Vermiform appendix (tissue), 1 donor: ENCODE measurements around a stretch of chr2.

GRCh38 chr2:239142237-239142879 lies 258.5 kb downstream of the HDAC4 start:
- PRO-cap = no peak

DNA sequence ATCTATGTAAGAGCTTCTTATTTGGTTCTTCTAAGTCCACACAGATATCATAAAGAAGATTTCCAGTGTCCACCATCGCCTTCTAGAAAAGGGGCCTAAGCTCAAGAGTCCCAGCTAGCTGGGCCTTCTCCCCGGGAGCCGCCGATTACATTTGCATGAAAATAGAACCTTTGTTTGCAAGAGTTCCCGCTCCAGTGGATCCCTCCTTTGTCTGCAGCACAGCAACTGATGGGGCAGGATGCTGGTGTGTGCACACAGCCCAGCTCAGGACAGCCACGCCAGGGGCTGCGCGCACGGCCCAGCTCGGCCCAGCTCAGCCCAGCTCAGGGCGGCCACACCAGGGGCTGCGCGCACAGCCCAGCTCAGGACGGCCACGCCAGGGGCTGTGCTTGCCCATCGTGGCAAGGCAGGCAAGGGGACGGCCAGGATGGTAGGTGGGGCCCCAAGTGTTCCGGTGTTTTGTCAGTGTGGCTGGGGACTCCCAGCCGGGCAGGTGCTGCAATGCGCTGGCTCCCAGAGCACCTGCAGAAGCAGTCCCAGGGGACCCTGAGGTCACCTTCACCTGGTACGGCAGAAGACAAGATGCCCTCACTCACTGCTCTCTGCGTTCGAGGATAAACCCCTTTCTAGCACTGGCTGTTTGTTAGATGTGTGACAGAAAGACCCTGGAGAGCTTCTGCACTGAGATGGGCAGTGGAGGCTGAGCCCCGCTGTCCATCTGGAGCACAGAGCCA lies 108.9 kb downstream of the HDAC4 start:
- PRO-cap = no peak

GRCh38 chr2:239295368-239295690 lies 105.5 kb downstream of the HDAC4 start:
- PRO-cap = no peak

GRCh38 chr2:239296095-239297060 lies 104.4 kb downstream of the HDAC4 start:
- PRO-cap = no peak

DNA sequence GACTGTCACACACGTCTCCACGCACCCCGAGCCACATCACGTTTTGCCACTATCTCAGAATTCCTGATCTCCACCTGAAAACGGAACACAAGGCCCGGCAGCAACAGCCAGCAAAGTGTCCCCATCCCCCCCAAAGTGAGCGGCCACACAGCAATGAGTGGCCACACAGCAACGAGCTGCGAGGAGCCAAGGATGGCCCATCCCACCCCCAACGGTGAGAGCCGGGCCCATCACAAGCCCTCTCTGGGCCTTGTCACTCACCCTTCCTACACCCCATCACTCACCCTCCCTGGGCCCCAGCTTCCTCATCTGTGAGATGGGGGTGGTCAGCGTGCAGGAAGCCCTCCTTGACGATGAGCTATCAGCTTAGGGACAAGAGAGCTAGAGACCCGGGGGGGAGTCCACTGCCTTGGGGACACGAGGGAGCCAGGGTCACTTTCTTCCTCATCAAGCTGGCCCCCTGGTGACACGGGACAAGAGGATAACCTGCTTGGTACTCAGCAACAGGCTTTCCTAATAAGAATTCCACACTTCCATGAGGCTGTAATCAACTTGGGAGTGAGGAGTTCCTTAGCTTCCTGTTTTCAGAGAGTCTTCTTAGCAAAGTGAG lies 92.9 kb downstream of the HDAC4 start:
- PRO-cap = no peak

DNA sequence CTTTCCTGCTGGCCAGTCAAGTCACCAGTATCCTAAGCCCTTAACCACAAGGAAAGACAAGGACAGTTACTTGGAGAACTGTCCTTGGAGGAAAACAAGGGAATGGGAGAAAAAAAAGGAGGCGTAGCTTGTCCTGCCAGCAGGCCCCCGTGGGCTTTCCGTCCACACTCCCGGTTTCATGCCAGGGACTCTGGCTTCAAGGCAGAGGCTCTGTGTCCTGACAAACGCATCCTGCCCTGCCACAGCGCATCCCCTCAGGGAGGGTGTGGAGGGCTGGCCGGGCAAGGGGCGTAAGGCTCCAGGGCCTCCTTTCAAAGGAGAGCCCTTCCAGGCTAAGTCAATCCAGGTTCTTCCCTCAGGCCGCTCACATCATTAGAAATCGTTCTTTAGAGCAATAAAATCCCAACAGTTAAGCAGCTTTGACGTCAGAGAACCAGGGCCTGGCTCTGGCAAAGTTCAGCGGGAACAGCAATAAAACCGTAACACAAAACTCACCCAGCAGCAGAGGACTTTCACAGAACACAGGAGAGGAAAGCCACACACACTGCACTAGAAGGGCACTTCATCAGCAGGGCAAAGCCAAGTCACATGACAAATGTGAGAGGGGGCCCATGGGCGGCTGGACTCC lies 52.3 kb downstream of the HDAC4 start:
- PRO-cap = bidirectional peak, plus-strand start at position 517 of the sequence, minus-strand start at position 368 of the sequence

DNA sequence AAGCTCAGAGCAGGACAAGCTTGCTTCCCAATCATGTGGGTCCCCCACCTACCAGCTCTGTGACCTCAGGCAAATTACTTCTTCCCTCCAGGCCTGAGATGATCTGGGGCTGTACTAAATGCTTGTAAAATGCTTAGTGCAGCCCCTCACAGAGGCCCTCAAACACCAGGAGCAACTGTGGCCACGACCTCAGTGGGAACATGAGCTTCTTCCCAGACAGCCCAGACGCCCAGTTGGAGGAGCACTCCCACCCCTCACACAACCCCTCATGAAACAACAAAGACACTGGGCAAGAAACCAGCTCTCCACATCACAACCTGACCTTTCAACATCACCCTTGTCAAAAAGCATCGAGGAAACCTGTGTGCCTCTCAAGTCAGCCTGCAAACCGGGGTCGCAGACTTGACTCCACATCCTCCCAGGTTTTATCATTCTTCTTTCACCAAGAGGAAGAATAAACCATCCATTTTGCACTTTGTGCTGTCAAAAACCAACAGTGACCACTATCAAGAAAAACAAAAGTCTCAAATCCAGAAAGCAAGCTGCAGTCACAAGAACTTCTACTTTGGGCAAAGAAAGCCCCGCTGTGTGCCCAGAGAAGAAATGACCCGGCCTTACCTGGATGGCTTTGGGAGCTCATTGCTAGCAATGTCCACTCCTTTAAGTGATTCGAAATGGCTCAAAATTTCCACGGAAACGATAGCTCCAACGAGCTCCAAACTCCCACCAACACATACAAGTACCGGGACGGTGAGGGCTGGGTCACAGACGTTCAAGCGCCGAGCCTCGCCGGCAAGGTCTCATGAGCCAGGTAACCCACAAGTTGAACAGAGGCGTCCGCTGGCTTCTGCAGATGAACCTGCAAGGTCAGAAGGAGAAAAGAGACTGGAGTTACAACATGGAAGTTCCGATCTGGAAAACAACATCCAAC lies 48.5 kb downstream of the HDAC4 start:
- PRO-cap = no peak

DNA sequence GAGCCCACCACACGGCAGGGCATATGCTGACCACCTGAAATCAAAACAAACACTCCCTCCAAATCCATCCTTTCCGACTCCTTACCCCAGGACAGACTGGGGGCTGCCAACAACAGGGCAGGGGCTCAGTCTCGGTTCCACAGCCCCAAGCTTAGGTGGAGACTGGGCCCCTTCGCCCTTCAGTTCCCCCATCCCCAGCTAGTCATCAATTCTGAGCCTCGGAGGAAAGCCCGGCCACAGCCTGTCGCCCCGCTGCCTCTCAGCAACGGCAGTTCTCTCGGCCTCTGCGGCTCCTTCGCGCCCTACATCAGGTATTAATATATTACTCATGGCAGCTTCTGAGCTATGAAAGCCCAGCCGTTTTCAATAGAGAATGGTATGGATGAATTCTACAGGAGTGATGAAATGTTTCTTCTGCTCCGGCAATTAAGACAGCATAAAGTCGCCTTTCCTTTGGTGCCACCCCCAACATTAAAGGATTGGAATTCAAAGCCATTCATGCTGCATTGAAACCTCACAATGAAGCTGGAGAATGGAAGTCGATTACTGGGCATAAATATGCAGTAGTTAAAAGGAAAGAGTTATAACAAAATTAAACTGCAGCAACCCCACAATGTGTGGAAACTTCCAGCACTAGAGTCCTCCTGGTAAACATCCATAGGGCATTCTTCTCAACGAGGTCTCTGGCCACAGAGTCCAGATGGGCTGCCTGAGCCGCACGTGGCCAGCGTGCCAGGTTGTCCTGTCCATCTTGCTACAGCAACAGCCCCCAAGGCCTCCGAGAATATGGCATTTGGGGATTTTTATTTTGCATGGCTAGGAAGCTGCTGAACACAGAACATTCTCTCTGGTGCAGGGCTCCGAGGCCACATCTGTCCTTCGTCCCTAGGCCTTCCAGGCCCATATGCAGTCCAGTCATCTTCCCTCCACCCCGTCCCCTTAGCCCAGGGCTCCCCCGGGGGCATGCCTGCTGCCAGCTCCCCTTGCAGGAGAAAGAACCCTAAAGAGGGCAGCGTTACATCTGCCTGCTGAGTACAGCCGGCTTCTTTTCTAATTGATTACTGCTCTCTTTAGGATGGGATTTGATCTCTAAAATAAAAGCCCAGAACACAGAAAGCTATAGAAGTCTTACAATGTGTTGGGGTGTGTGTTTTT lies 2.6 kb downstream of the HDAC4 start:
- PRO-cap = no peak

DNA sequence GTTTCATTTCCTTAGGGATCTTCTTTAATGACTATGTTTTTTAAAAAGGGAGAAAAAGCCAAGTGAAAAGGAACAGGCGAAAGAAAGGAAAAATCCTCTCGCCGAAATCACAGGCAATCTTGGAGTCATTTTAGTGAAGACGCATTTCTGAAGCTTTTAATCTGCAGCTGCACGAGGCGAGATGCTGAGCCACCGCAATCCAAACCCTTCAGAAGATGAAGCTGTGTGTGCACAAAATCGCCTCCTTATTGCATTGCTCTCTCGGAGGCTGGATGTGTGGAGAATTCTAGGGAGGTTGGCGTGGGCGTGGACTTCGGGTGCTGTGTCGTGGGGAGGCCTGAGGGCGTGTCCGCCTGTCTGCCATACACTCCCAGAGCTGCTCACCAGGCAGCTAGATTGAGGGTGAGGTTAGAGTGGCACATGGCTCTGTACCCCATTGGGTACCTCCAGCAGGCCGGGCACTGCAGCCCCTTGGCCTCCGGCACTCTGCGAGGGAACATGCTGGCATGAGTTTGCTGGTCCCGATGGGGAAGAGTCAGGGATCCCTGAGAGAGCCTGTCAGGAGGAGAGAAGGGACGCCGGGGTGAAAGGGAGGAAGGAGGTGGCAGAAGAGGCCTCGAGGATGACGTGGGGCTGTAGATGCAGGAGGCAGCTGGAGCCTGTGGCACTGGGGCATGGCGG lies 38.6 kb upstream of the HDAC4 start:
- PRO-cap = no peak

DNA sequence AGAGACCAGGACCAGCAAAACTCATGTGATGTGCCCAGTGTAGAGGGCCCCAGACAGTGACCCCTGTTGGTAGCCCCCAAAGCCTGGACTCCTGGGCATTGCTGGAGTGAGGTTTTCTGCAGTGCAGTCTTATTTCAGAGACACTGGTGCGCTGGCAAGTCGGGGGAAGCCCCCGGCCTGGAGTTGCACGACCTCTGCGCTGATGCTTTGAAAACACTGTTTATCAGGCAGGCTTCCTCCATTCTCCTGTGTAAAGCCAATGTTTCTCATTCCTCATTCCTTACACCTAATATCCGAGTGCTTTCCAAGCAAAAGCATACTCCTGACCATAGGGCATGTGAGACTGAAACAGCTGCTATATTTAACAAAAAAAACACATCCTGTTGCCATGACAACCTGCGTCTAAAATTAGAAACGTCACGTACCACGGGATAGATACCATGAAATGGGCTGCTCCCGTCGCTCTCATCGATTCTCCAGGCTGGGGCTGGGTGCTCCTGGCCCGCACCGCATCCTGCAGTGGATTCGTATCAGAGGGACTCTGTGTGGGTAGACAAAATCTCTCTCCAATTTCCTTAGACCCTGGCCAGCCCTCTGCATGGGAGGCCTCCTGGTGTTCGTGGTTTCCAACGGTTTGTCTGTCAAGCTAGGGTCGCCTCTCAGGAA lies 268.4 kb downstream of the NDUFA10 start:
- PRO-cap = no peak

DNA sequence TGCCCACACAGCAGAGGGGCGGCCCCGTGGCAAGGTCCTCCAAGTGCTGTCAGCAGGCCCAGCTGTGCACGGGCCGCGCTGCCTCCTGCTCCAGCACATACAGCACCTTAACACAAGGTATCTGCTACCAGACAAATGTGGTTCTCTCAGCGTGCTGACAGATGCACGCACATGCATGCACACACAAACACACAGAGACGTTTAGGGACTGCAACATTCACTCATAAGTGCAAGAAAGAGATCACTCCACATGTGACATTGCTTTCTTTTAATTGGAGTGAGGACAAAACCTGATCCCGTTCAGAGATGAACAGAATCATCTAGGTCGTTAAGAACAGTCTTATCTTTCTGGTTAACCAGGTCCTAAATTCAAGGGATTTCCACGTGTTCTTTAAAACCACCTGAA lies 5.5 kb downstream of the COPS9 start:
- PRO-cap = no peak

GRCh38 chr2:240255515-240256783 lies 115.5 kb upstream of the OTOS start:
- PRO-cap = no peak

GRCh38 chr2:240387577-240388047 lies 47.9 kb upstream of the GPC1 start:
- PRO-cap = no peak

DNA sequence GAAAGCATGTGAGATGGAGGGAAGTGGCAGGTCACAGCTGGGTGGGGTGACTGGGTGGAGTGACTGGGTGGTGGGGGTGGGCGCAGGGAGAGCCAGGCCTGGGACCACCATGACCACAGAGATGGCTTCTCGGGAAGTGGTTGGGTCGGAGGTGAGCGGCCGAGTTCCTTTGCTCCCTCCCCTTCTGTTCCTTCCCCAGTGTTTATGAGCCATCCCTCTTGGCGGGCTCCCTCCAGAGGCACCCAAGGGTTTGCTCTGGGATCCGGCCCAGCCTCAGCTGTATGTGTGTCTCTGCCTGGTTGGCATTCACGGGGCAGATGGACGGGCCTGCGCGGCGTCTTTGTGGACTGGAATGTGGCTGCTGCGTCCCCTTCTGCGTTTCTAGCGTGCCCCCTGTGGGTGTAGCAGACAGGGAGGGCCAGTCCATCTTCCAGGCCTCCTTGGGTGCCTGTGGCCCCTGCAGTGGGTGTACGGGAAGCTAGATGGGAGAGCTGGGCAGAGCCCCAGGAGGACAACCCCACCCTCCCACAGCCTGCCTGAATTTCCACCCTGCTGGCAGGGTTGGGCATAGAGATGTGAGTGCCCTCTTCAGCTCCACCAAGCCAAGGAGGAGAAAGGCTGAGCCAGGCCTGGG lies 15.6 kb downstream of the GPC1 start:
- PRO-cap = no peak

- PRO-cap = no peak
Measured at GRCh38 chr2:240457169-240458452, 22.1 kb downstream of the GPC1 start.

GRCh38 chr2:240496223-240497312 lies 61.1 kb downstream of the GPC1 start:
- PRO-cap = no peak

DNA sequence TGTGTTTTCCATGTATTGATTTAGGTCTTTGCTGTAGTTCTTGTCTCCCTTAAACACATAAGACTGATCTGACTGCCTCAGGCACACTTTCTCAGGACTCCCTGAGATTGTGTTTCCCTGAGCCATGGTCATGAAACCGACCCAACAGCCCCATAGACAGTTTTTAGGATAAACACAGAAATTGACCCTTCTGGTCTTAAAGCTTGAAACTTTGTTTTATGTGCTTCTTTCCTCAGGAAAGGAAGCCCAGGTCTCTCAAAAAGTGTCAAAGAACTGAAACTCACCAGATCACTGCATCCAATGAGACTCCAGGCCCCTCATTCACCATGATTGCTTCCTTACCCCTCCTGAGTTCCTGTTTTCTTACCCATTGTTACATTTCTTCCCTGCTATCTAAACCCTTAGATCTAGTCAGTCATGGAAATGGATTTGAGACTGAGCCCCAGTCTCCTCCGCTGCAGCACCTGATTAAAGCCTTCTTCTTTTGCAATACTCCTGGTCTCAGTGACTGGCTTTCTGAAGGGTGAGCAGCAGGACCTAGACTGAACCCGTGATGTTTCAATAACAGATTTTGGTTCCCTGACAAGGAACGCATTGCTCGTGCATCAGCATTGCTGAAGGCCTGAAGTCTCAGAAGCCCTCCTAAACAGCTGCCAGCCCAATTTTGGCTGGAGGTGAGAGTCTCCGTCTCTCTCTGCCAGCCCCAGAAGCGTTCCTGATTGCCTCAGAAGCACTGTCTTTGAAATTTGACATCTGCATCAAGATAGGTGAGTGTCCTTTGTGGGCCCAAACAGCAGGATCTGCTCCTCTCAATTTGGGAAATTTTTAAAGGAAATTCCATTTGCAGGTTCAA lies 17.3 kb downstream of the ANKMY1 start:
- PRO-cap = no peak

DNA sequence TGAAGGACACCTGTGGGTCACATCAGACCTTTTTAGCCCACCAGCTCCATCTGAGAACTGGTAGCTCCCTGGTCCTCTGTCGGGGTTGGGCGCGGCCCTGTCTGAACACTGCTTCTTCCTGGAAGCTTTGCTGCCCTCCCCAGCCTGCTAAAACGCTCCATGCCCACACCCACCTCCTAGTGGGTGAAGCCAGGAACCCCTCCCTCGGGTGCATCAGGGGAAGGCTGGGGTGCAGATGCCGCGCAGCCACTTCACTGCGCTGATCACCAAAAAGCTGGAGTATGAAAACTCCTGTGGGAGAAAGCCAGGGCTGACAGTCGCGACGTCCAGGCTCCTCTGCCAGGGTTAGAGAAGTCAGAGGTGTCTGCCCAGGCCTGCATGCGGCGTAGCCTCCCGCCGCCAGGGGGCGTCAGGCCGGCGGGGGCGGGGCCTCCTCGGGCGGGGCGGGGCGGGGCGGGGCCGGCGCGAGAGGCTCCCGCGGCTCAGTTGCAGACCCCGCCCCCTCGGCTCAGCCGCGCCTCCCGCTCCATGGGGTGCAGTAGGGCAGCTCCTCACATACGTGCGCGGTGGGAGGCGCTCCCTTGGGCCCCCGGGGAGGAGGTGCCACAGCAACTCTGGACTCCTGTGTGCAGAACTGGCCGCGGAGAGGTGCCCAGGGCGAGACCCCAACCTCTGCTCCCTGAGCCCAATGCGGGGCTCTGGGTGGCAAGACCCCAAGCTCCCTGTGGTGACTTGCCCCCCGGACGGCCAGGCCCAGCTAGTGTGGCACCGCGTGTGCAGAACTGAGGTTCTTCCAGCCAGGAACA lies 2.0 kb upstream of the RNPEPL1 start:
- PRO-cap = bidirectional peak, plus-strand start at position 216 of the sequence, minus-strand start at position 110 of the sequence; bidirectional peak, plus-strand start at position 631 of the sequence, minus-strand start at position 338 of the sequence

DNA sequence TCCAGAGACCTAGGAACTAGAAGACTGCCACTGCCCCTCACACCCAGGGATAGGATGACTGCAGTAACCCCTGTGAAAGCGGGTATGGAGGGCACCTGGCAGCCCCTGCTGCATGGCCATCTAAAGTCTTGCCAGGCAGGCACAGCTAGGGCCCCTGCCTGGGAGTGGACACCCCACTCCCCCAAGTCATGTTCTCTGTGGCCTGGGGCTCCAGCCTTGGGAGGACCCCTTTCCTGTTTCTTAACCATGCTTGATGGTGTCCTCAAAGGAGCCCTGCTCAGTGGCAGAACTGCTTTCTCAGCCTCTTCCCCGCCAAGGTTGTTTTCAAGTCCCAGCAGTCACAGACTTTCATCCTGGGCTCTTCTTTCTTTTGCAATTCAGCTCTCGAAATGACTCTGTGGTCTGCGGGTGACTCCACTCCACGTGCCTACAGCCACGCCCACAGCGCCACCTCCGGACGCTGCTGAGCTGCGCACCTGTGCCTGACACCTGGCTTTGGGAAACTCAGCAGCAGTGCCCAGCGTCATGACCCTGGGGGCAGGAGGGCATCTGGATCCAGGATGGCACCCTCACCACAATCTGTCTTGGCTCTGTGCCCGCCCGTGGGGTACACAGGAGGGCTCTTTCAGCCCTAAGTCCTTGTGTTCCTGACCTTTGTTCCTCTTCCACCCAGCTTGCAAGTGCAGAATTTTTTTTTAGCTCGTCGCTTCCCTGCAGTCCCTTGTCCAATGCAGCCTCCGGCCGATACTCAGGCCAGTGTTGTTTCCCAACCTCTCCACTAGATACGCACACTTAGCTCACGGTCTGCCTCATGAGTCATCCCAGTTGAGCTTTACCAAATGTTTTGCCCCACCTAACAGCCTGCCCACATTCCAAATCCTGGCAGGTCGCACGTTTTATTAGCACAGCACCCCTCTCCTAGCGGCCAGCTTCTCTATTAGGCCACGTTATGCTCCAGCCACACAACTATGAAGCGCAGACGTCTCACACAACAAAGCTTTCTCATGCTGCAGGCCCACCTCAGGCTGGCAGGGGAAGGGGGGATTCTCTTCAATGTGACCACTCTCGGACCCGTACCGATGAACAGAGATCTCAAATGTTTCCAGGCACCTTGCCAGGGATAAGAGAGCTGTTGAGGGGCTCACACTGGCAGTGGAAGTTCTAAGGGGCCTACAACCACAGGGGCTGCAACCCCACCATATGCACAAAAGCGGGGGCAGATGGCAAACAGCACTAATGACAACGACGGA lies 6.6 kb upstream of the CAPN10 start:
- PRO-cap = no peak

GRCh38 chr2:240593776-240594380 lies 7.3 kb downstream of the CAPN10 start:
- PRO-cap = no peak